Foreskin fibroblast (primary cell): ENCODE measurements around a stretch of chr2.

DNA sequence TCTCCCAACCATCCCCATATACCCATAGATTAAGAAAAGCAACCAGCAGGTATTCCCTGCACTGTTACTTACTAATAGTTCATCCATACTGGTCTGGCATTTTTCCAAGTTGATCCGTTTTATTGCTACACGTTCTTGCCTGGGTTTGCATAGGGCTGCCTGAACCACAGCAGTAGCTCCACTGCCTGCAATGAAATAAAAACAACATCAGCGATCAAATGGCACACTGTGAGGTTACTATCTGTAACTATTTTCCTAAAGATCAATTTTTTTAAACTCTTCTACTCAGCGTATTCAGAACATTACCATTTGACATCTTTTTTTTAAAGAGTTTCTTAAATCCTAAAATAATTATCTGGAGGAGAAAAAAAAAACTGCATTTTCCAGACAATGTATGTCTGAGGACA is 65.5 kb downstream of the STK39 start:
- RRBS = no CpG with 5 or more reads among the region's 4 CpGs

- RRBS = no CpG with 5 or more reads among the region's 5 CpGs
These were observed 6.5 kb downstream of the STK39 start for GRCh38 chr2:168240894-168241367.

GRCh38 chr2:168245573-168245919 is 1.8 kb downstream of the STK39 start:
- RRBS = no CpG with 5 or more reads among the region's 2 CpGs

GRCh38 chr2:168453372-168453864 is 2.7 kb upstream of the CERS6 start:
- RRBS = no CpG with 5 or more reads among the region's 3 CpGs

GRCh38 chr2:168478062-168478709 is 22.1 kb downstream of the CERS6 start:
- RRBS = no CpG with 5 or more reads among the region's 2 CpGs

- RRBS = no CpG with 5 or more reads among the region's 8 CpGs
These were observed 91.5 kb downstream of the CERS6 start for GRCh38 chr2:168547590-168547930.

GRCh38 chr2:168560597-168561538 is 104.8 kb downstream of the CERS6 start:
- RRBS = no CpG with 5 or more reads among the region's 8 CpGs

- RRBS = no CpG with 5 or more reads among the region's 2 CpGs
These were observed 160.9 kb downstream of the CERS6 start for GRCh38 chr2:168617002-168617413.

DNA sequence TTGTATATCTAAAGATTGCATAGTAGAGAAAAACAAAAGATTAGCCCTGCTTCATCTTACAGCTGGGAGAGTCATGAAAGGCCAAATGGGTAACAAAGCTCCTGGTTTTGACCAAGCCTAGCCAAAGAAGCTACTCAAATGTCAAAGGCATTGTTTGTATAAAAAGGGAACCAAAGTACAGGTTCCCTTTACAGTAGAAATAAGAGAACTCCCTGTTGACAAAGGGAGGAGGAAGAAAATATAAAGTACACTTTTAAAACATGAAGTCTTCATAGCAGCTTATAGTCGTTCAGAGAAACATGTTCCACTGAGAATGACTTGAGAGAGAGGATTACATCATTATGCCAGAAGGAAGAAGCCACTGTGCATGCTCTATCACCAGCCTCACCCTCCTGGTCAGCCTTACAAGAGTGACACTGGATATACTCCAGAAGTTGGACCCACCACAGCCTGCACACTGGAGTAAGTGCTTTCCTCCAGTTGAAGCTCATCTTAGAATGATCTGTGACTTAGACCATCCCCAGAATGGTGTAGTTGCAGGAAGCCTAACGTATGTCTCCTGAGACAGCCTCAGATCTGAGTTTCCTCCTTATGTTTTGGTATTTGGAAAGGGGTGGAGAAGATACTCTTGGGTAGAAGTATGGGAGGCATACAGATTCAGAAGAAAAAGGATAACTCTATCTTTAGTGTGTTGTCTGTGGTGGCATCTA is 2.4 kb upstream of the DHRS9 start:
- RRBS = no CpG with 5 or more reads among the region's 2 CpGs

- RRBS = no CpG with 5 or more reads among the region's 3 CpGs
These were observed 4.4 kb downstream of the KLHL41 start for GRCh38 chr2:169513923-169514309.

- RRBS = no CpG with 5 or more reads among the region's 4 CpGs
These were observed 315 bp upstream of the PPIG start for GRCh38 chr2:169583887-169584184.

DNA sequence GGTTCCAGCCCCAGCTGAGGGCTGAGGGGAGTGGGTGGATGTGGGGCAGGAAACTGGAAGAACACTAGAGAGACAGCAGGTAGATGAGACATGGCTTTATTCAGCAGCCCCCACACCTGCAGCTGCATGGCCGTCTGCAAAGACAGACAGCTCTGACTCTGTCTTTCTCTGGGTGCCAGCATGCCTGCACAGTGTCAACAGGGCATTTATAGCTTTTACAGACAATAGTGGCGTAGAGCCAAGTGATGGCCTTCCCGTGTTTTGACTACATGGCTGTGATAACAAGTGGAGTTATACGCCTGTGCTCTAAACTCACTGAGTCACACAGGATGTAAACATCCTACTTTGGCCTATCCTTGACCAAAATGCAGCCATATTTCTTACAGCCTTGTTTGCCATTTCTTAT is 16.4 kb upstream of the KLHL23 start:
- RRBS = no CpG with 5 or more reads among the region's 4 CpGs

DNA sequence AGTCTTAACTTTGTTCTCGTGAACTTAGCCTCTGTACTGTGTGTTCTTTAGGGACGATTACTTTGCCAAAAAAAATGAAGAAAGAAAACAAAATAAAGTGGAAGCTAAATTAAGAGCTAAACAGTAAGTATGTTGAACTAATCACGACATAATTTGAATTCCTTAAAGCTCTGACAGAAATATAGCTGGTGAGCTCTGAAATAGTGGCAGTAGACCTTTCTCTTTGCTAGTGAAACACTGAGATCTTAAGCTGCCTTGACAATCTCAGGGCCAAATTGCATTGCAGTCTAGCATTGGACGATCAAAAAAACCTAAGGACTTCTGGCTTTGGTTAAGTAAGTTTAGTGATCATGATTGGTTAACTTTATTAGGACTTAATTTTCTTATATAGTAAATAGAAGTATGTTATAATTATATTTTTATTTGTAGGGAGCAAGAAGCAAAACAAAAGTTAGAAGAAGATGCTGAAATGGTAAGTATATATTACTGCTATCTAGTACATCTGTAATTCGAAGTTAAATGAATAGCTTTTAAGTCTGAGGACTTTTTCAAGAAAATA is 9.8 kb downstream of the SSB start:
- RRBS = no CpG with 5 or more reads among the region's 5 CpGs

GRCh38 chr2:169824112-169824745 is 476 bp downstream of the METTL5 start:
- RRBS = no CpG with 5 or more reads among the region's 18 CpGs

DNA sequence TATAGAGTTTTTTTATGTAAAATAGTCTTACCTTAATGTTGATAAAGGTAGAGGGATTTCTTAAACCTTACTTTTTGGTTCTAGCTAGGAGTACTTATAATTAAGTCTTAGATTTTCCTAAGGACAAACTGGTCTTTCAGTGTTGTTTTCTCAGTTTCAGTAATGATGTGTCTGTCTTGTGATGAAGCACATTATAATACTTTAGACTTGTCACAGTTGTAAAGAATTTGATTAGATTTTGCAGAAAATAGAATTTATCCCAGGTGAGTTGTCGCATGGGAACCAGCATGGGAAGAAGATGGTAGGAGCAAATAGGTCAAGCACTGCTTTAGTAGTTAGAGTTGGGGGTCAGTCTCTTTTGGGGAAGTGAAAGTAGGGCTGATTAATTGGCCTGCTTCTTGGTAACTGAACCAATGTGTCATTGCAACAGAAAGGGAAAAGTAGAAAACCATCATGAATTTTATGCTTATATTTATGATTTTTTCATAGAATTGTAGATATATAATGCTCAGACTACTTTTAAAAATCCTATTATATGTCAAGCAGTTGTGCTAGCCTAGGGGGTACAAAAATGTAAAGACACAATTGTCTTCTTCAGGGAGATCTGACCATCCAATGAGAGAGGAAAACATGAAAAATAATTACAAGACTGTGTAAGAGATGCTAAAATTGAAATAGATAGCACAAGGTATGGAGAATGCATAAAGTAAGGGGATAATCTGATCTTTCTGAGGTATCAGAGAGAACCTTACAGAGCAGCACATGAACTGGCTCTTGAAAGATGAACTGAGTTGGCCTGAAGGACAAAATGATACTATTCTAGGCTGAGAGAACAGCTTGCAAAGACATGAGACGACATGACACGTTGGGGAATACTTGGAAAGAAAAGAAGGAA is 153.1 kb upstream of the MYO3B start:
- RRBS = no CpG with 5 or more reads among the region's 3 CpGs

- RRBS = no CpG with 5 or more reads among the region's 4 CpGs
These were observed 90.8 kb upstream of the MYO3B start for GRCh38 chr2:170086943-170087788.

DNA sequence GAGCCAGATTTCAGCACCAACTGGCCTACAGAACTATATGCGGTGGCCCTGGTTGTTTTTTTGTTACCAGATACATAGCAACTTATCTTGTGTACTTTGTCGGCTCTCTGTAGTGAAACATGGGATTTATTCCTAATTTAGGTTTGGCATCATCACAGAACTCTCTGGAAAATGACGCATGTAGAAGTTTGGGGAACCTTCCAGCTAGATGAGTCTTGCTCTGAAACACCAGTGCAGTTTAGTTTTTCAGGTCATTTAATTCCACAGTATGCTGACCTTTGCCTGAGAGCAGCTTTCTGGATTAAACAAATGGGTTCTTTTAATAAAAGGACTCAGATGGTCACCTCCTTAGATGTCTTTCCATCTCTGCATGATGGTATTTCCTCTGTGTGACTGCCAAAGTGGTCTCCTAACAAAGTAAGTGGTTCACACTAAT is 39.8 kb downstream of the MYO3B start:
- RRBS = no CpG with 5 or more reads among the region's 3 CpGs

DNA sequence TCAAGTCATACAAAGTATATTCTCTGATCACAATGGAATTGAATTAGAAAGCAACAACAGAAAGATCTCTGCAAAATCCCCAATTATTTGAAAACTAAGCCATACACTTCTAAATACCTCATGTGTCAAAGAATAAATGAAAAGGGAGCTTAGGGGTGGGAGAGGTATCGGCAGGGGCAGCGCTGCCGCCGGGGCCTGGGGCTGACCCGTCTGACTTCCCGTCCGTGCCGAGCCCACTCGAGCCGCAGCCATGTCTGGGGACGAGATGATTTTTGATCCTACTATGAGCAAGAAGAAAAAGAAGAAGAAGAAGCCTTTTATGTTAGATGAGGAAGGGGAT is 18.7 kb upstream of the ERICH2 start:
- RRBS = no CpG with 5 or more reads among the region's 11 CpGs

DNA sequence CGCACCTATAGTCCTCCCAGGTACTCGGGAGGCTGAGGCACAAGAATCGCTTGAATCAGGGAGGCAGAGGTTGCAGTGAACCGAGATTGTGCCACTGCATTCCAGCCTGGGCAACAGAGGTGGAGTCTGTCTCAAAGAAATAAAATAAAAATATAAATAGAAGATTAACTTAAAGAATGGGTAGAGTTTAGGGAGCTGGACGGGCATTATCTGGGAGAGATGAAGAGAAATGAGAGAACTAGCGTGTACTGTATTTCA is 18.9 kb downstream of the GORASP2 start:
- RRBS = no CpG with 5 or more reads among the region's 6 CpGs